Umbilical cord (tissue), 2 donors: ENCODE results near the gene TTYH2.

DNA sequence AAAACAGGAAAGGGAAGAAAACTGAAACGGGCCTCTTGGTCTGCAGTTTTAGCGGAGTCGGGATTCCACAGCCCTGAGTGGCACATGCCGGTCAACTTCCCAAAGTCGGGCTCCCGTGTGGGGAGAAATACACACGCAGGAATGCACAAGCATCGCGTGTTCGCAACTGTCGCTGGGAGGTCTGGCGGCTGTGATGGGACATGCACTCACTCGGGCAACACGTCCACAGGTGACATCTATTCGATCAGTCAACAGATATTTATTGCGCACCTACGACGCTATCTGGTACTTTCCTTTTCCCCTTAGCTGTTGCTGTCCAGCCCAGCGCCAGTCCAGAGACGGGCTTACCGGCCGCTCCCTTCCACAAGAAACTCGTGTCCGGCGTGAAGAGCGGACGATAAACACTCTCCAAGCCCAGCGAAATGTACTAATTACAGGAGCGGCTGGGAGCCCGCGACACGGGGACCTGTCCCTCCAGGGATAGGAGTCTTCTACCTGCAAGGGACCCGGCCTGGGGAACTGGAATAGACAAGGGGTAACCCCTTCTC is 3.7 kb upstream of the SOX9 start:
- RAMPAGE, long total RNA = no peak

- RAMPAGE, long total RNA = no peak
Observed at GRCh38 chr17:72121340-72122337, 819 bp downstream of the SOX9 start.

- RAMPAGE, long total RNA = no peak
Observed at GRCh38 chr17:72122936-72123502, 2.2 kb downstream of the SOX9 start.

- RAMPAGE, long total RNA = no peak
Observed at GRCh38 chr17:72151068-72151421, 30.2 kb downstream of the SOX9 start.

GRCh38 chr17:72191871-72192257 is 71.0 kb downstream of the SOX9 start:
- RAMPAGE, long total RNA = no peak

GRCh38 chr17:72444971-72445417 is 324.2 kb downstream of the SOX9 start:
- RAMPAGE, long total RNA = no peak

- RAMPAGE, long total RNA = no peak
Observed at GRCh38 chr17:72452357-72452809, 331.6 kb downstream of the SOX9 start.

GRCh38 chr17:72501668-72502430 is 381.0 kb downstream of the SOX9 start:
- RAMPAGE, long total RNA = no peak

DNA sequence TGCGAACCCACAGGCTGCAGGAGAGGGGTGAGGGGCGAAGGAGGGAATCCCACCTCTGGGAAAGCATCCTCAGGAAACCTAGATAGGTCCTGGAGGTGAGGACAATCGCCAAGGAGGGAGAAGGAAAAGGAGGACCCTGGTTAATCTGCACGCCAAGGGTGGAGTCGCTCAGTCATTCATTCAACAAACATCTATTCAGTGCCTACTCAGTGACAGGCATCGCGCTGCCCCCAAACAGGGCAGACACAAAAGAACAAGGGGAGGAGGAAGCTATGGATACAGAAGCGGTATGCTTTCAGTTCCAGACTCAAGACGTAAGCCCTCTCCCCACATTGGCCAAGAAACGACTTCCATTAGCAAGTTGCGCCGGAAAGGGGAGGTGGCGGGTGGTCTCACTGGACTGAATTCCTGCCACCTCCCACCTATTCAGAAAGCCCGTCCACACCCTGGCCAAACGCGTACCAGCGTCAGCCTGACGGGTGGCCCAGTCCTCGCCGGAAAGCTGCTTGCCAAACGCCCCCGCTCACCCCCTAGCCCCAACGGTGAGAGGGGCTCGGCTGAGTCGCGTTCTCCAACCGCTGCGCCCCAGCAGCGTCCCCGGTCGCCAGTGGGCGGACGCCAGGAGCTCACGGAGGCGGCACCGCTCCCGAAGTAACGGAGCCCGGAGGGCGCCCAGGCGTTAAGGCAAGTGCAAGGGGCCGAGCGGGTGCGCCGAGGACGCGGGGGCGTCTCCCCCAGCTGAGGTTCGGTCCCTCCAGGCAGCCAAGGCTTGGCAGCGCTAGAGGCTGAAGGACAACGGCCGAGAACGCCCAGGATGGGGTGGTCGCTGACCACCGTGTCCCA is 470.6 kb downstream of the SOX9 start:
- RAMPAGE, long total RNA = no peak

DNA sequence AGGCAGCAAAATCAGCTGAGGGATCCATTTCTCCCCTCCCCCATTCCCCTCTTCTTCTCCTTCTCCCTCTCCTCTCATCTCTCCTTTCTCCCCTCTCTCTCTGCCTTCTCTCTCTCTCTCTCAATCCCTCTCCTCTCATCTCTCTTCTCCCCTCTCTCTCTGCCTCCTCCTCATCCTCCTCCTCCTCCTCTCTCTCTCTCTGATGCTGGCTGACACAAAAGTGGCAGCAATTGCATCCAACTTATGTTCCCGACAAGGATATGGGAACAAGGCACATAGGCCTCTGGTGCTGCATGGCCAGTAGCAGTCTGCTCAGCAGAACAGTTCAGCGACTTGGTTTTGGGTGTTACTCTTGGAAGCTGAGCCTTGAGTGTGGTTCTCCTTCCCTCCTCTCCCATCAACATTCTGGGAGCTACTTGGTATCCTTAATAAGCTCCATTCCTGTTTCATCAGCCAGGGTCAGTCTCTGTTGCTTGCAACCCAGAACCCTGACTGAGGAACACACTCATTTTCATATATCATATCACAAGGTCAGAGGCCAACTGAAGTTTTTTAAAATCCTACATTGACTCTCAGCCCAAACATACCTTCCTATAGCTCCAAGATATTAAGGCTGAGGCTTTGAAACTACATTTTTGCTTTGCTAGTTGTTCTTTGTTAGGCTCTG is 92.2 kb downstream of the SLC39A11 start:
- RAMPAGE, long total RNA = no peak

DNA sequence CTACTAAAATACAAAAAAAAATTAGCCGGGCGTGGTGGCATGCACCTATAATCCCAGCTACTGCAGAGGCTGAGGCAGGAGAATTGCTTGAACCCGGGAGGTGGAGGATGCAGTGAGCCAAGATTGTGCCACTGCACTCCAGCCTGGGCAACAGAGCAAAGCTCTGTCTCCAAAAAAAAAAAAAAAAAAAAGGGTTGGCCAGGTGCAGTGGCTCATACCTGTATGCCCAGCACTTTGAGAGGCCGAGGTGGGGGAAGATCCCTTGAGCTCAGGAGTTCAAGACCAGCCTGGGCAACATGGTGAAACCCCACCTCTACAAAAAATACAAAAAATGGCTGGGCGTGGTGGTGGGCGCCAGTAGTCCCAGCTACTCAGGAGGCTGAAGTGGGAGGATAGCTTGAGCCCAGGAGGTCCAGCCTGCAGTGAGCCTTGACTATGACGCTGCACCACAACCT is 2.9 kb downstream of the CDC42EP4 start:
- RAMPAGE, long total RNA = no peak

- RAMPAGE, long total RNA = no peak
Observed at GRCh38 chr17:73365907-73366550, 54.2 kb upstream of the CDC42EP4 start.

DNA sequence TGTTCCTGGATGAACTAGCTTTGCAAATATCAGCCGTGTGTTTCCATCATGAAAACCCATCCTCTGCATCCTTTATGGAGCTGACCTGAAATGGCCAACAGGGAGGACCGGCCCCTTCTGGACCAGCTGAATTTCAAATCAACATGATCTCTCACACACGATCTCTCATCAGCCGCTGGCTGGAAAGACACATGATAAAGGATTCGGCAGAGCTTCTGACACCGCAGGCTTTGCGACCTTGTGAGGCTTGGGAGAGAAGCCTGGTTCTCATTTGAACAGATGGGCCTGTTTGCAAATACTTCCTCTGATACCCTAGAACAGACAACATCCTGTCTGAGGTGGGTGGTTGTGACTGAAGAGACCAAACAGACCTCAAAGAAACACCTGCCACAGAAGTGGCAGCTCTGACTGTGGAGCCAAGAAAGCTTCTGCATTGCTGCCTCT is 77.9 kb upstream of the SDK2 start:
- RAMPAGE, long total RNA = no peak

DNA sequence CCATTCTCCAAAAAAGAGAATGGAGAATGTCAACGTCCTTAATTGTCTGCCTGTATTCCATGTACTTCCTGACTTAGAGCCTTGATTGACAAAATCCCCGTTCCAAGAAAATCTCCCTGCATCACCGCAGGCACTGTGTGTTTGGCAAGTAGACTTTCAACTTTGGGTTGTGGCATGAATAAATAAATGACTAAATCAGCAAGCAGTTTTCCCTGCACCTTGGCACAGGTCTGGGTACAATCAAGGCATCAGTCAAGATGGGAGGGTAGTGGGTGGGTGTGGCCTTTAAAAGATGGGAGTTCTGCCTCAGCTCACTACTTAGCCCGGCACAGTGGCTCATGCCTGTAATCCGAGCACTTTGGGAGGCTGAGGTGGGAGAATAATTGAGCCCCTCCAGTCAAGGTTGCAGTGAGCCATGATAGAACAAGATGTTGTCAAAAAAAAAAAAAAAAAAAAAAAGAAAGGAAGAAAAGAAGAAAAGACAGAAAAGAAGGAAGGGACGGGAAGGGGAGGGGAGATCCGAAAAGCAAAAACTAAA is 248.4 kb upstream of the RPL38 start:
- RAMPAGE, long total RNA = no peak

GRCh38 chr17:74212888-74213795 is at the start of gene TTYH2:
Gene TTYH2 (plus strand): TSS chr17:74213571.
- RAMPAGE, long total RNA = no peak

- RAMPAGE, long total RNA = no peak
Observed at GRCh38 chr17:74280105-74280523, 6.1 kb downstream of the DNAI2 start.

- RAMPAGE, long total RNA = no peak
Observed at GRCh38 chr17:74290177-74290715, 16.2 kb downstream of the DNAI2 start.

DNA sequence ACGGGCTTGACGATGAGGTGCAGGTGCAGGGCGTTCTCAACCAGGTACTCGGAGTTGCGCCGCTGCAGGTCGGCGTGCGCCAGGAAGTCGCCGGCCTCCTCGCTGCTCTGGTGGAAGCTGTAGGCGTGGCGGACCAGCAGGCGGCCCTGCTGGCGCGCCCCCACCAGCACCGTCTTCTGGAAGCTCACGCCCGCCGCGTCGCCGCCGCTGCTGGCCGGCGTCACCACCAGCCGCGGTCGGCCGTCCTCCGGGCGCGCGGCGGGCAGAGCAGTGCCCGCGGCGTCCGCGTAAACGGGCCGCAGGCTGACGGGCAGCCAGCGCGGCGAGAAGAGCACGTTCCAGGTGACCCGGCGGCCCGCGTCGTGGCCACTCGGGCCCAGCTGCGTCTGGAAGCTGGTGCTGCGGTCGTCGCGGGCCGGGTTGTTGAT is 5.0 kb downstream of the BTBD17 start:
- RAMPAGE, long total RNA = no peak

DNA sequence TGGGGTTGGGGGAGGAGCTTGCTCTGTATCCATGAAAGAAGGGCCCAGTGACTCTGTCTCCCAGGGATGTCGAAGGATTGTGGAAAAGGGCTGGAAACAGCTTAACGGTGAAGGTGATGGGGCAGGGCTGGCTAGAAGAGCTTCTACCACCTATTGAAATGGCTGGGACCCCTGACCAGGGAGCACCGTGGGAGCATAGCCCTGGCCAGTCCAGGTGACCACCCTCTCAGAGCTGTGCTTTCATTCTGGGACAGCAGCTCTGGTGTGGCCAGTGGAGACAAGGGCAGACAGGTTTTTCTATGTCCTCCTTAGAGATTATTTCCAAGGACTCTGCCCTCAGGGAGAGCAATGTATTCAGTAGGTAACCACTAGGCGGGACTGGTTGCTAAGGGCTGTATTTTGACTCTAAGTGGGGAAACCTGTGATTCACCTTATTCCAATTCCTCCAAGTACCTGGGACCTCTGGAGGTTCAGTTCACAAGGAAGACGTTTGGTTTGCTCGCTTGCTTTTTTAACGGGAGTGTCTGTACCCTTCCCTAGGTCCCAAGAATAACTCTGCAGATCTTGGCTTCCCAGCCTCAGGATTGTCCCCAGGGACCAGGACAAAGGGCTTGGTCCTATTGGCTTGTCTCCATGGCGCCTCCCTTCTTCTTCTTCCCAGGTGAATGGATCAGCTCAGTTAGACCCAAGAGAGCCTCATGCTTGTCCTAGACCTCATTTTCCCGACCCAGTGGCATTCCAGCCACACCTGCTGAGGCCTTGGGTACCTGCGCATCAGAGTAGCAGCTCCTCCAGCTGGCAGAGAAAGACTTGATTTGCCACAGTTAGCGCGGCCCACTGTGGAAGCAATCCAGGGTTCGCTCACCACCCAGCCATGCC is 13.4 kb downstream of the GPR142 start:
- RAMPAGE, long total RNA = no peak

DNA sequence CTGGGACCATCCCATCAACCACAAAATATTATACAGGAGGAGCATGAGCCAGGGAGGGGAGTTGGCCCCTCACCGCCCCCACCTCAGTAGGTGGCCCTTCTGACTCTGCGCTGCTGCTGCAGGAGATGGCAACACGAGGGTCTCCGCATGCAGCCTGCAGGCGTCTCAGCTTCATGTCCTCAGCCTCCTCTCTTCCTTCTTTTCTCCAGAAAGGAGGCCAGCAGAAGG is 20.5 kb downstream of the GPR142 start:
- RAMPAGE, long total RNA = no peak